Left lobe of liver (tissue), 1 donor: ENCODE measurements around the gene FAM98C.

- PRO-cap = no peak
Observed at GRCh38 chr19:38287673-38288080, 16.4 kb upstream of the C19orf33 start.

DNA sequence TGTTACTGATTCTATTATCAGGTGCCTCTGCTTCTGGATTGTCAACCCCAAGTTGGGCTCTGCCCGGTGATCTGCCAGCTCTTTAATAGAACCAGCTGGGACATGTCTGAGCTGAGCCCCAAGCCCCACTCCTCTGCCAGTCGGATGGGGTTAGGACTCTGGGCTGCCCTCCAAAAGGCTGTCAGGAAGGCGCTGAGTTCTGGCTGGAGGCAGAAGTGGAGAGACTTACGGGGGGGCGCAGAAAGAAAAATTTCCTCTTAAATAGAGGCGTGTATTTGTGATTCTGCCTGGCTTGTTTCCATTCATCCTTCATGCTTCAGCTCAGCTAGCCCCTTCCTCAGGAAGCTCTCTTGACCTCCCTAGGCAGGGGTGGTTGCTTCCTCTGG, 1.0 kb upstream of the KCNK6 start:
- PRO-cap = no peak

DNA sequence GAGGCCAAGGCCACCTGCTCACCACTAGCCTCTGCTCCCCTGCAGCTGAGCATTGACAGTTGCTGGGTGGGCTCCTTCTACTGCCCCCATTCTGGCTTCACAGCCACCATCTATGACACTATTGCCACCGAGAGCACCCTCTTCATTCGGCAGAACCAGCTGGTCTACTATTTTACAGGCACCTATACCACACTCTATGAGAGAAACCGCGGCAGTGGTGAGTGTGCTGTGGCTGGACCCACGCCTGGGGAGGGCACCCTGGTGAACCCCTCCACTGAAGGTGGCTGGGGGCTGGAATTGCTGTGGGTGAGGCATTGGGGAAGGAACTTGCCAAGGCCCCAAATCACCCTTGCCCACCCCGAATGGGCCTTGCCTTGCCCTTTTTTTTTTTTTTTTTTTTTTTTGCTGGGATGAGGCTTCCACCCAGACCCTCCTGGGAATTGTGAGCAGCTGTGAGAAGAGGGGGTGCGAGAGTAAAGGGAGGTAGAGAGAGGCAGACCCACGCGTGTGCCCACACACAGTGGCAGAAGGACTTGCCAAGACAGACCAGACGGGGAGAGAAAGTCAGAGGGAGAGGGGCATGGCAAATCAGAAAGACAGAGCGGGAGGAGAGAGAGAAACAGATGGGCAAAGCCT, 16.7 kb downstream of the CATSPERG start:
- PRO-cap = no peak

DNA sequence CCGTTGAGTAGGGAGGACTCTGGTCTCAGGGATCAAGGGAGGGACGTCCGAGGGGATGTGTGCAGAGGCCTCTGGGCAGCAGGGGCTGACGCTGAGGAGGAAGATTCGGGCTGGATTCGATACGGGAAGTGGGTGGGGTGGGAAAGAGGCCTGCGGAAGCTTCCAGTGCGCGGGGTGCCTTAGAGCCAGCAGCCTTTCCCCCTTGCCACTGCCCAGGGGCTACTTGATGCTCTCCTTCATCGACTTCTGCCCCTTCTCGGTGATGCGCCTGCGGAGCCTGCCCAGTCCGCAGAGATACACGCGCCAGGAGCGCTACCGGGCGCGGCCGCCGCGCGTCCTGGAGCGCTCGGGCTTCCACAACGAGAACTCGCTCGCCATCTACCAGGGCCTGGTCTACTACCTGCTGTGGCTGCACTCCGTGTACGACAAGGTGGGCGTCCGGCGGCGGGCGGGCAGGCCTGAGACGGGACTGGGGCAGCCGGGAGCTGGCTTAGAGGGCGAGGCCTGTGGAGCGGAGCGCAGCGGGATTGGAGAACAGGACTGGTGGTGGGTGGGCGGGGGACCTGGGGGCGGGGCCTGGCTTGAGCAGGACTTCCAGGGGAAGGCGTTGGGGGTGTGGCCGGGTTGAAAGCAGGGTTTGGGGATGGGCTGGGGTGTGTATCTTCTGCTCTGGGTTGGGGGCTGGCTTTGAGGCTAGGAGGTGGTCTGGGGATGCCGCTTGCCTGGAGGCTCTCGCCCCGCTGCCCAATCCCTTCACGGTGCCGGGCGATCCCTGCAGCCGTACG, 12.7 kb upstream of the PSMD8 start:
- PRO-cap = no peak

DNA sequence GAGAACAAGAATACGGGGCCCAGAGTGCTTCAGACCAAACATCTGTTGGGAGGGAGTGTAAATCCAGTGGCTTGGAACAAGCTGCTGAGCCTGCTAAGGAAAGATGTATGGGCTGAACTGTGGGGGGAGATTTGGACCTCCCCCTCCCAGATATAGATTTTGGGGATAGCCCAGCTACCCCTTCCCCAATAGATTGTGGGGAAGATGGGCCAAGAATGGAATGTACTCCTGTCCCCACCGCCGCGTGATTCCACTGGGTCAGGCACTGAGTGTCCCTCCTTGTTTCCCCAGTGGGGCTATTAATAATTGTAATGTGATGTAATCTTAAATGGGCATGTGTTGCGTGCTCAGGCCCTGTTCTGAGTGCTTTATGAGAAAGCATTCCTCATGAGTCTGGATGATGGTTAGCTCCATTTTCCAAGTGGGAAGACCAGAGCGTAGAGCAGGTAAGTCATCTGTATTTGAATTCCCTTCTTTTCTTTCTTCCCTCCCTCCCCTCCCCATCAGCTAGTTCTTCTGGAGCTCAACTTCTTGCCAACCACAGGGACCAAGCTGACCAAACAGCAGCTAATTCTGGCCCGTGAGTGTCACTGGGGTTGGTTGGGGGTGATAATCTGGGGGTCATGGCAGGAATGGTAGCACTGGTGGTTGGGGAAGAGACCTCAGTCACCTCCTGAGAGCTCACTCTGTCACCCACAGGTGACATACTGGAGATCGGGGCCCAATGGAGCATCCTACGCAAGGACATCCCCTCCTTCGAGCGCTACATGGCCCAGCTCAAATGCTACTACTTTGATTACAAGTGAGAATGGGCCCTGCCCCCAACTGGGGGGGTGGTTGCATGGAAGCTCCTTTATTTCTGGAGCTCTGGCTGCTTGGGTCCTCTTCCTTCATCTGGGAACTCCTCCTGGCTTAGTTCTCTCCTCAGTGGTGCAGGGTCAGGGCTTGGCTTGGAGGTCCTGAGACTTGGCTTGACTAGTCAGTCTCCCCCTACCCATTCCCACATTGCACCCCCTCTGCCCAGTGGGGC, 1.6 kb downstream of the PSMD8 start:
- PRO-cap = no peak

- PRO-cap = no peak
Observed at GRCh38 chr19:38400101-38400822, 2.6 kb upstream of the FAM98C start.

- PRO-cap = bidirectional peak, plus-strand start at chr19:38403118, minus-strand start at chr19:38402918
Observed at GRCh38 chr19:38402704-38403538, at the start of gene FAM98C. Gene FAM98C, plus strand, starts transcription at chr19:38403093.

DNA sequence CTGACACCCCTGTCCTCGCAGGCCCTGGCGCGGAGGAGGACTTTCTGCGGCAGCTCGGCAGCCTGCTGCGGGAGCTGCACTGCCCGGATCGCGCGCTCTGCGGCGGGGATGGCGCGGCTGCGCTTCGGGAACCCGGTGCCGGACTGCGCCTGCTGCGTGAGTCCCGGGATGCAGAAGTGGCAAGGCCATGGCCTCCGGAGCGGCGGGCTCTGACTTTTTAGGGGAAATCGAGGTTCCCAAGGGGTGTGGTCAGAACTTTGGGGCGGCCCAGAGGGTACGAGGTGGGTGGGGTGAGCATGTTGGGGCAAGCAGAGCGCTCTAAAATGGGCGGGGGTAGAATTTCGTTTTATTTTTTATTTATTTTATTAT, 630 bp downstream of the FAM98C start:
- PRO-cap = unidirectional peak, minus-strand start at position 189 of the sequence

- PRO-cap = no peak
Observed at GRCh38 chr19:38564799-38565954, 52.6 kb downstream of the MAP4K1 start.

- PRO-cap = no peak
Observed at GRCh38 chr19:38651000-38651870, 3.8 kb downstream of the ACTN4 start.

DNA sequence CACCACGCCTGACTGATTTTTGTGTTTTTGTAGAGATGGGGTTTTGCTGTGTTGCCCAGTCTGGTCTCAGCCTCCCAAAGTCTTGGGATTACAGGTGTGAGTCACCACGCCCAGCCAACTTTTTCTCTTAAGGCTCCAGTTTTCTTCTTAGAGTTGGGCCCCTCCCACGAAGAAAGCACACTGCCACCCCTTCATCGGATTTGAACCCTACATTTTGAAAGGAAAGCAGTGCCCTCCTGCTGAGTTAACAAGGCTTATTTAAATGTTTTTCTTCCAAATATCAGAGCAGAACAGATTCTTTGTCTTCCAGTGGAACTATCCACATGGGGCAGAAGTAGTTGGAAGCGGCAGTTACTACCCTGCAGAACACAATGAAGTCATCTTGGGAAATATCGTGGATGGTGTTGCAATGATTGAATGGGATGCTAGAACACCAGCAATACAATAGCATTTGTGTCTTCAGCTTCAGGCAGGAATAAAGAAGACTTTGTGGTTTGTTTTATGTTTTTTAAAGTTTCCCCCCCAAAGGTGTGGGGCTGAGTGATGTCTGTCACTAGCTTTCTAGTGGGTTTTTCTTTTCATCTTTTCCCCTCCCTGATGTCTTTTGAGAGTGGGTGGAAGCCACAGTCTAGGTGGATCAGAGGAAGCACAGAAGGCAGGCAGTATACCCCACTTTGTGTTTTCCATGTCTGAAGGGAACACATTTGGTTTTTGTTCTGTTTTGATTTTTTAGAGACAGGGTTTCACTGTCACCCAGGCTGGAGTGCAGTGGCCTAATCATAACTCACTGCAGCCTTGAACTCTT, 9.0 kb downstream of the ACTN4 start:
- PRO-cap = no peak

DNA sequence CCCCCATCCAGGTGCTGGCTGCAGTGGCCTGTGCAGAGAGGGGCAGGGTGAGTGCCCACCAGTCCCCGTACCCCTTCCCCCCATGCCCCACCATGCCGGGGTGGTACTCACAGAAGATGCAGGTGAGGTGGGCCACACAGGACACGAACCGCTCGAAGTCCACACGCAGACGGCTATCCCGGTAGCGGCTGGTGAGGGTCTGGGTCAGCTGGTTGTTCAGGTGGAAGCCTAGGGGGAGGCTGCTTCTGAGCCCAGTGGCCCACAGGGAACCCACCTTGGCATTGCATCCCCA, 13.3 kb downstream of the CAPN12 start:
- PRO-cap = no peak

- PRO-cap = no peak
Observed at GRCh38 chr19:38838251-38839245, 7.0 kb upstream of the ECH1 start.

DNA sequence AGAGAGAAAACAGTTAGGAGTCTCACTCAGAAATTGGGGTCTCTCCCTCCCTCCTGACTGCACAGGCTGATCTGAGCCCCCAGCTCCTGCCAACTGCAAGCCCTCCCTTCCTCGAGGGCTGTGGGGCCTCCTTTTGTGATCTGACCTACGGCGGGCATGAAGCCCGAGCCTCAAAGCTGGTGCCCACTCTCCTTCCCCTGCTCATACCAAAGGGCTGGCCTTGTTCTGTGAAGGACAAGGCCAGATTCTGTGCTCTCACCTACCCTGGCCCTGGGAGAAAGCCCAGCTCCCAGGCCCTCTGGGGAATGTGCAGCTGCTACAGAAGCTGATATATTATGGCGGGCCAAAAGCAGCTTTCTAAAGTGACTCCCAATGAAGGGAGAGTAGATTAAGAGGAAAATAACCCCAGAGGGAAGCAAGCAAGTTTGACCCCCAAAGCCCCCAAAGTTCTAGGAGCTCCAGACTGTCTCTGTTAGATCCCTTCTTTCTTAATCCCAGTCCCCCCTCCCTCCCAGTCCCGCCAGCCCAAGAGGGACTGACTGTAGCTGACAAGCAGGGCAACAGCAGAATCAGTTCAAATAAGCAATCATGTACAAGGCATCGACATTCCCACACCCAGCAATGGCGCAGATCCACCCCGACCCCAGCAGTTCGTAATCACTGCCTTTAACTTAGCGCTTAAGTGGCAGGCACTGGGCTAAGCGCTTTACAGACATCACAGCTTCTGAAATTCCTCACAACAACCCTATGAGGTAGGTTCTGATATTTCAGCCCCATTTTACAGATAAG, 9.0 kb downstream of the HNRNPL start:
- PRO-cap = no peak

- PRO-cap = no peak
Observed at GRCh38 chr19:38843852-38845089, 5.5 kb downstream of the HNRNPL start.

DNA sequence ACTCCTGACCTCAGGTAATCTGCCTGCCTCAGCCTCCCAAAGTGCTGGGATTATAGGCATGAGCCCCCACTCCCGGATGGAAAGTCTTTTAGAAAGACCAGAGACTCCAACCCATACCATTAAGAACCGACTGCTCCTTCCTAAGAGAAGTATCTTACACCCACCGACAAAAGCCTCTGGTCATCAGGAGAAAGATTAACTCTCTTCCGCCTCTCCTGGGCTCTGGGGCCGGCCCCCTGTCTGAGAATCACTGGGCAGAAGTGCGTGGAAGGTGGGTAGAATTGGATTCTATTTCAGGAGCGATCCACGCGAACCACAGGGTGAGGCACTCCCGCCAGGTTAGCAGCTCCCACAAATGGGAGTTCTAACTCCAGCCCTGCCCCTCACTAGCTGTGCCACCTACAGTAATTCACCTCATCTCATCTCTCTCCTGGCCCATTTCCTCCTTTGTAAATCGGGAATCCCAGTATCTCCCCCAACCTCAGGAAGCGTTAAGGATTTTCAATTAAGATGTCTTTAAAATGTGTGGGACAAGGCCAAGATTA, 1.4 kb downstream of the HNRNPL start:
- PRO-cap = no peak

DNA sequence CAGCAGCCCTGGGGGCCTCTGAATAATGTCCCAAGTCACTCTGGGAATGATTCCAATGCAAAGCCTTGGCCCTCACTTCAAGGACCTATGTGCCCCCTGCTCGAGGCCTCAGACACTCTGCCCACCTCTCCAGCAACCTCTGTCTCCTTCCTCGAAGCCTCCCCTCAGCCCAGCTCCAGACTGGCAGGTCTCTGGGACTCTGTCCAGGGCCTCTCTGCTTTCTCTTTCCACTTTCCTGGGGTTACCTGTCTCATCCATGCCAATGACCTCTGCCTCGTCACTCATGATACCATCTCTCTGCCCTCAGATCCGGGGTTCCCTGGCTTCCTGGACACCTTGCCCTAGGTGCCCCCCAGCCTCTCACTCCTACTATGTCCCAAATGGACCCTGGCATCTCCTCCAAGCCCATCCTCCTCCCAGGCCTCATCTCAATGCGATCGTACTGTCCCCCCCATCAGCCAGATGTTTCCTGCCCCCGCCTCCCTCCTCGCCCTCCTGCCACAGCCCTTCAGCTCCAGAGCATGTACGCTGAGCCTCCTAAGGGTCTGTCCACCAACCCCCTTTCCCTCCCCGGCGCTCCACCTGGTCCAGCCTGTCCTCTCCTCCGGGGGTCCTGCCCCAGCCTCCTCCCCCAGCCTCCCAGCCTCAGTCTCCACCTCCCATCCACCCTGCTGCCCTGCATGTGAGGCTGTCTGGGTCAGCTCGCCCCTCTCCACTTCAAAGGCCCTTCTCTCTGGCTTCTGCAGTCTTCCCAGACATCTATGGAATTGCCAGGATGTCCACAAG, 4.6 kb downstream of the SIRT2 start:
- PRO-cap = no peak

DNA sequence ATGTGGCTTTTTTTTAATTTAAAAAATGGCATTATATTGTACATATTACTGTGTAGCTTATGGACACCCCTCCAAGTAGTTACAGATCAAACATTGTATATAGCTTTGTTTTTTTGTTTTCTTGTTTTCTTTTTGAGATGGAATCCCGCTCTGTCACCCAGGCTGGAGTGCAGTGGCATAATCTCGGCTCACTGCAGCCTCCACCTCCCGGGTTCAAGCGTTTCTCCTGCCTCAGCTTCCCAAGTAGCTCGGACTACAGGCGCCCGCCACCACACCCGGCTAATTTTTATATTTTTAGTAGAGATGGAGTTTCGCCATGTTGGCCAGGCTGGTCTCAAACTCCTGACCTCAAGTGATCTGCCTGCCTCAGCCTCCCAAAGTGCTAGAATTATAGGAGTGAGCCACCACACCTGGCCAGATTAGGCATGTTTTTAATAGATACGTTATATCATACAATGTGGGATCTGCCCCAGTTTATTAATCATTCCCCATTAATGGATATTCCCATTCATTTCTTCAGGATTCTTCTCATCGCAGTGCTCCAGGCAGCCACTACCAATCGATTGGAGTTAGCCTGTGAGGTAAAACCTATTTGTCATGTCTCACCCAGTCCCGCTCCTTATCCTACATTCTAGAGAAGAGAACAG, 11.4 kb downstream of the SAMD4B start:
- PRO-cap = no peak

DNA sequence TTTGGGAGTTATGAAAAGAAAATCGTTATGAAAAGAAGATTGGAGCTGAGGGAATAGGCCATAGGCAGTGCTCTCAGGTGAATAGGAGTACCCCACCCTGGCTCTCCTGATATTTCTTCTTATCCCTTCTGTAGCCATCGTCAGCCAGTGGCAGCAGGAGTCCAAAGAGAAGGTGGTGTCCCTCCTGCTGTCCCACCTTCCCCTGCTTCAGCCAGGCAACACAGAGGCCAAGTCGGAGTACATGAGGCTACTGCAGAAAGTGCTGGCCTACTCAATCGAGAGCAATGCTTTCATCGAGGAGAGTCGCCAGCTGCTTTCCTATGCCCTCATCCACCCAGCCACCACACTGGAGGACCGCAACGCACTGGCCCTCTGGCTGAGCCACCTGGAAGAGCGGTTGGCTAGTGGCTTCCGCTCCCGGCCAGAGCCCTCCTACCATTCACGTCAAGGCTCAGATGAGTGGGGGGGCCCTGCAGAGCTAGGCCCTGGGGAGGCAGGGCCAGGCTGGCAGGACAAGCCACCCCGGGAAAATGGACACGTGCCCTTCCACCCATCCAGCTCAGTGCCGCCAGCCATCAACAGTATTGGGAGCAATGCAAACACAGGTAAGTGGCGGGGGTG, 21.3 kb downstream of the PAF1 start:
- PRO-cap = no peak

DNA sequence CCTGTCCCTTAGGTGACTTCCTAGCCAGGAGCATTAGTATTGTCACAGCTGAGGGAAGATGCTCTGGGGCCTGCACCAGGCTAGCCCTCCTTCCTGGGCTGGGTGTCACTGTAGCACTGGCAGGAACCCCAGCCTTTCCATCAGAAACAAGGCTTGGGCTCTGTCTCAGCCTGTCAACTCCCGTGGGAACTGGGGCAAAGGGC, 18.0 kb downstream of the PAF1 start:
- PRO-cap = no peak